ENCODE results near the gene DIPK2B.

DNA sequence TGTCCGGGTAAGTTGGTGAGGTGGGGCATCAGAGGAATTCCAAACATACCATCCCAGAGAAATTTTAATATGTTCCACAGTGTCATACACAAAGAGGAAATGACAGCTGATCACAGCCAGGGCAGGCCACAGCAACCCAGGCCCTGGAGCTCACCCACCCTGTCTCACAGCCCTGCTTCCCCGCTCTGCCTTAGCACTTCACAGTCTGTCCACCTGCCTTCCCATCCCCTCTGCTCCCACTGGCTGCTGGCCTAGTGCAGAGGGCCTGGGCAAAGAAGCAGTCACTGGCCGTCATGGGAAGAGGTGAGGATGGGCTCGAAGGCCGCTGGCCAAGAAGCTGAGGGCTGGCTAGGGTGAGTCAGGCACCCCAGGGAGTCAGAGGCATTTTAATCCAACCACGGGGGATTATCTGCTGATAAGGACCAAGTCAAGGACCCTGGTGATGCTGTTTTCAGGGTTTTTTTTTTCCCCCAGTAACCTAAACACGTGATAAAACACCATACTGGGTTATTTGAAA, 3.1 kb downstream of the NDP start:
- RRBS: no CpG with 5 or more reads among the region's 7 CpGs

- RRBS: no CpG with 5 or more reads among the region's 6 CpGs
These were observed 184.5 kb upstream of the NDP start for GRCh38 chrX:44157658-44158159.

DNA sequence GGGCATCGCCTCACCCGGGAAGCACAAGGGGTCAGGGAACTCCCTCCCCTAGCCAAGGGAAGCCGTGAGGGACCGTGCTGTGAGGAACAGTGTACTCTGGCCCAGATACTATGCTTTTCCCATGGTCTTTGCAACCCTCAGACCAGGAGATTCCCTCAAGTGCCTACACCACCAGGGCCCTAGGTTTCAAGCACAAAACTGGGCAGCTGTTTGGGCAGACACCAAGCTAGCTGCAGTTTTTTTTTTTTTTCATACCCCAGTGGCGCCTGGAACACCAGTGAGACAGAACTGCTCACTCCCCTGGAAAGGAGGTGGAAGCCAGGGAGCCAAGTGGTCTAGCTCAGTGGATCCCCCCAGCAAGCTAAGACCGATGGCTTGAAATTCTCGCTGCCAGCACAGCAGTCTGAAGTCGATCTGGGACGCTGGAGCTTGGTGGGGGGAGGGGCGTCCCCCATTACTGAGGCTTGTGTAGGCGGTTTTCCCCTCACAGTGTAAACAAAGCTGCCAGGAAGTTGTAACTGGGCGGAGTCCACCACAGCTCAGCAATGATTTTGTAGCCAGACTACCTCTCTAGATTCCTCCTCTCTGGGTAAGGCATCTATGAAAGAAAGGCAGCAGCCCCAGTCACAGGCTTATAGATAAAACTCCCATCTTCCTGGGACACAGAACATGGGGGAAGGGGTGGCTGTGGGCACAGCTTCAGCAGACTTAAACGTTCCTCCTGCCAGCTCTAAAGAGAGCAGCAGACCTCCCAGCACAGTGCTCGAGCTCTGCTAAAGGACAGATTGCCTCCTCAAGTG, 90.3 kb downstream of the EFHC2 start:
- RRBS: no CpG with 5 or more reads among the region's 14 CpGs

DNA sequence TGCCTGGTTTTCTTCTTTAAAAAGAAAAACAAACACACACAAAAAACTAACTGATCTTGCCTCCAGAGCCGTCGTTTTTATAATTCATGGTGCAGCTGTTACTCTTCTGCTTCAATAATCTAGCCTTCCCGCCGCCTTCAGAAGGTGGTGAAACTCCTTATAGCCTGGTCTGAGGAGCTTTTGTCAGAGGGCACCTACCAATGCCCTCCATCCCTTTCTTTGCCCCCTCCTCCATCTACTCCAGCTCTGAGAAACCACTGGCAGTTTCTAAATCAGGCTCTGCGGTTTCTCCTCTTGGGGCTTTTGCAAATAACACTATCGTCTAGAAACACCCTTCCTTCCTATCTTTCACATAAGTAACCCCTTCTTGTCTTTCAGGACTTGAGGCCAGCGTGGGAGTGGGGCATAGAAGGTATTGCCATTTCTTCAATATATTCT, 1.1 kb upstream of the EFHC2 start:
- RRBS: no CpG with 5 or more reads among the region's 7 CpGs

- RRBS: no CpG with 5 or more reads among the region's 7 CpGs
These were observed 3.0 kb downstream of the KDM6A start for GRCh38 chrX:44875789-44876605.

- RRBS: no CpG with 5 or more reads among the region's 1 CpG
These were observed 156.6 kb downstream of the KDM6A start for GRCh38 chrX:45029569-45030103.

DNA sequence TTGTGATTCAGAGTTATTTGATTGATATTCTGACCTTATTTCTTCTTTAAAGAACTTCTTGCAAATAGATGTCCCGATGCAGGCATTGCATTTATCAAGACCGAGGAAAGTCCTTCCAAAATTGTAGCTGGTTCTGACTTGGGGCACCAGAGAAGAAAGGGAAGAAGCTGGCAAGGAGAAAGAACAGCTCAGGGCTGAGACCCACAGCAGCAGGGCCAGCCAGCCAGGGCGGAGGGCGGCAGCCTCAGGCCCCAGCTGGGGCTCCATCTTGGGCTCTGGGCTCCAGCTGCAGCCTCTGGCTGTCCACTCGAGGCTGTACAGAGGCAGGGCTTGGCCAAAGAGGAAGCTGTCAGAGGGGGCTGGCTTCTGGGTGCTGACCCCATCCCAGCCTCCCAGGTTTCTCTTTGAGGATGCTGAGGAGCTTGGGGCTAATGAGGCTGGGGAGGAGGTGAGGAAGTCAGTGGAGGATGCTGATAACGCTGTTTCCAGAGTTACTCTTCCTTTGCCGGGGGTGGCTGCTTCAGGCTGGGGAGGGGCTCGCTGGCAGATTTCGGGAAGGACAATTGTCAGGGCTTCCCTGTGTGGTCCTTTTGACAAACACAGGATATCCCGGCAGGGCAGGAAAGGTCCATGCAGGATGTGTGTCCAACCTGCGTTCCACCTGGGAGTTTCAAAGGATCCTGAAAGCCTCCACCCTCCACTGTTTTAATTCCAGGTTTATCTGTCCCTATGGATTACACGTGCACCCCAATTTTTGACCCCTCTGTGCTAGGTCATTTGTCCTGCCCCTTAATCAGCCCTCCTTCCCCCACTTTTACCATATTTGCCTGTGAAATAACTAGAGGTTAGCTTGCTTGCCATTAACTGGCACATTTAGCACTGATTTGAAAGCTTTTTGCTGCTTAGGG, at the start of gene DIPK2B:
Gene DIPK2B, minus strand, starts transcription at position 317 of the 908 bp plus-strand sequence.
- RRBS: 4% methylated on average over 3 of the region's 12 CpGs

DNA sequence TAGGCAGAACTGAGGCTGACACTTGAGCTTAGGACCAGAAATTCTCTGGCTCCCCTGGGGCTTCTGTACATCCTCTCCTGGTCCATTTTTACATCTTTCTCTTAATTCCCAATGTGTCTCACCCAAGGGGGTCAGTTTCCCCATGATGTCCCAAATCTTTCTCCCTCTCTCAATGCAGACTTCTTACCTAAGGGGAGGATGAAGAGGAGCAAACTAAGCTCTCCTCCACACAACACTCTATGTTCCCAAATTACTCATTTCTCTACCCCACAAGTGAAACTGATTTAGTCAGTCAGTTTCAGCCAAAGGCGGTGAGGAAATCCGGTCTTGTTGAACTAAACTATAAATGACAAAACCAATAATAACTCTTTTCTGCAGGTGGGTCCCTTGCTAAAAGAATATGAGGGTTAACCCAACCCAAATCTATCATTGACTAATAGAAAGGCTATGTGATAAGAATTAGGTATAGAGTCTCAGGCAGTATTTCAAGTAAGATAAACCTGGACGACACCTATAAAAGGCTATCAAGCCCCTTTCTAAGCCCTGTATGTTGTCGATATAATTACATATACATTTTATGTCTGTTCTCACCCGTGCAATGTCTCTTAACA, 558.4 kb upstream of the DIPK2B start:
- RRBS: no CpG with 5 or more reads among the region's 5 CpGs

GRCh38 chrX:45809869-45810211, 609.2 kb upstream of the DIPK2B start:
- RRBS: no CpG with 5 or more reads among the region's 3 CpGs

DNA sequence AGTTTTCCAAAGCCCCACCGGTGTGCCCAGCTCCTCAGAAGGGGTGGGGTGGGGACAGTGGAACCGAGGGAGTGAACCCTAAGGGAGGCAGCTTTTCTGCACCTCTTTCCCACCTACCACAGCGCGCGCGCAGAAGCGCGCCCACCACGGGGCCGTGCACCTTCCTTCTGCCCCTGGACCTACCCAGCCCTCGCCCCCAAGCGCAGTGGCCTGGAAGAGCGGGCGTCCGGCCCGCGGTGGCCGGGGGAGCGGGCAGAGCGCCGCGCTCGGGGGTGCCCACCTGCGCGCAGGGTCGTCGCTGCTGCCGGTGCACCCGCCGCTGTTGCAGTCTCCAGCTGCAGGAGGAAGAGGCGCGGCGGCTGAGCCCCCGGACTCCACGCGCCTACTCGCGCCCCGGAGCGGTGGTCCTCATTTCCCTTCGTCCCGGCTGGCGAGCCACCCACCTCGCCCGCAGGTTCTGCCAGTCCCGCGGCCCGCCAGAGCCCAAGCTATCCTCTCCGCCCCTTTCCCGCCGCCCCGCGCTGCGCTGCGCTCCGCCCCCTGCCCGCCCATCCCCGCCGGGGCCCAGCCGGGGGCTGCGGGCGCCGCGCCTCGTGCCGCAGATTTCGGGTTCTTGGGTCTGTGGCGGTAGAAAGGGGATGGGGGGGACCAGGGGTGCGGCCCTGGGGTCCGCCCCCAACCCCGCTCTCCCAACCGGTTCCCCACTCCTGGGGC, 595.9 kb upstream of the KRBOX4 start:
- RRBS: 4% methylated on average over 17 of the region's 72 CpGs

DNA sequence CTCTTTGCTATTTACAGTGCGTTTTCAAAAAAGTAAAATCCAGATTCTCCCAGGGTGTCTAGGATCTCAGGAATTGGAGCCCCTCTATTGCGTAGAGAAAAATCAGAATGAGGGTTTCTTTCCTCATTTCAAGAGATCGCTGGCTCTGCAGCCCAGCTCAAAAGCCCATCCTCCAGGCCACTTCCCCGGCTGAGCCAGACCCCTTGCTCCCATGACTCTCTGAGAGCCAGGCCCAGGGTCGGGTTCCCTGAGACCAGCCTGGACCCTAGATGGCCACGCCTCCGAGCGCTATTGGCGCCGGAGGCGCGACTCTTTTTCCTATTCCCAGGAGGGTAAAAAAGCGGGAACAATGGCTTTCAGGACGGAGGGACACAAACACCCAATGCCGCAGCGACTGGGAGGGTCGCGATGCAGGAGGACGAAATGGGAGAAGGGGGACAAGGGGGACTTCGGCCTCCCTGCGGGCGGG, 524 bp upstream of the KRBOX4 start:
- RRBS: 71% methylated on average over 6 of the region's 22 CpGs

DNA sequence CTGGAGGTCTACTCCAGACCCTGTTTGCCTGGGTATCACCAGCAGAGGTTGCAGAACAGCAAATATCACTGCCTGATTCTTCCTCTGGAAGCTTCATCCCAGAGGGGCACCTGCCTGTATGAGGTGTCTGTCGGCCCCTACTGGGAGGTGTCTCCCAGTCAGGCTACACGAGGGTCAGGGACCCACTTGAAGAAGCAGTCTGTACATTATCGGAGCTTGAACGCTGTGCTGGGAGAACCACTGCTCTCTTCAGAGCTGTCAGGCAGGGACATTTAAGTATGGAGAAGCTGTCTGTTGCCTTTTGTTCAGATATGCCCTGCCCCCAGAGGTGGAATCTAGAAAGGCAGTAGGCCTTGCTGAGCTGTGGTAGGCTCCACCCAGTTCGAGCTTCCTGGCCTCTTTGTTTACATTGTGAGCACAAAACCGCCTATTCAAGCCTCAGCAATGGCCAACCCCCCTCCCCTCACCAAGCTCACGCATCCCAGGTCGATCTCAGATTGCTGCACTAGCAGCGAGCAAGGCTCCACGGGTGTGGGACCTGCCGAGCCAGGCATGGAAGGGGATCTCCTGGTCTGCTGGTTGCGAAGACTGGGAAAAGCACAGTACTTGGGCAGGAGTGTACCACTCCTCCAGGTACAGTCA, 38.7 kb downstream of the KRBOX4 start:
- RRBS: no CpG with 5 or more reads among the region's 12 CpGs

GRCh38 chrX:46628049-46628373, 54.4 kb downstream of the CHST7 start:
- RRBS: no CpG with 5 or more reads among the region's 3 CpGs

DNA sequence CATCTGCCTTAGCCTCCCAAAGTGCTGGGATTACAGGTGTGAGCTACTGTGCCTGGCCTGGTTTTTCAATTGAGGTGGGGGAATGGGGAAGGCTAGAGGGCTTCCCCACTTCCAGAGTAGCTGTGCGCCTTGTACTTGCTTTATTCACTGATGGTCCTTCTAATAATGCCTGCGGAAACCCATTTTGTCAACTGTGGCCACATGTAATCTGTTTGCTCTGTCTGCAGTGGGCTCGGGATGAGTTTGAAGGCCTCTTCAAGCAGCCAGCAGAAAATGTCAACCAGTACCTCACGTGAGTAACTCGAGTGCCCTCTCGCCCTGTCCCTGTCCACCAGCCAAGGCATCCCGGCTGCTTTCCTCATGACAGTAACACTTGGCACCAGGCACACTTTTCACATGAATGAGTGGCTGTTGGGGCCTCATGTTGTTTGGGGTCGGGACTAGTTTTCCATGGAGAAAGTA, 9.1 kb upstream of the CDK16 start:
- RRBS: no CpG with 5 or more reads among the region's 8 CpGs

GRCh38 chrX:47216863-47217399, 1.6 kb upstream of the CDK16 start:
- RRBS: 2% methylated on average over 1 of the region's 10 CpGs

DNA sequence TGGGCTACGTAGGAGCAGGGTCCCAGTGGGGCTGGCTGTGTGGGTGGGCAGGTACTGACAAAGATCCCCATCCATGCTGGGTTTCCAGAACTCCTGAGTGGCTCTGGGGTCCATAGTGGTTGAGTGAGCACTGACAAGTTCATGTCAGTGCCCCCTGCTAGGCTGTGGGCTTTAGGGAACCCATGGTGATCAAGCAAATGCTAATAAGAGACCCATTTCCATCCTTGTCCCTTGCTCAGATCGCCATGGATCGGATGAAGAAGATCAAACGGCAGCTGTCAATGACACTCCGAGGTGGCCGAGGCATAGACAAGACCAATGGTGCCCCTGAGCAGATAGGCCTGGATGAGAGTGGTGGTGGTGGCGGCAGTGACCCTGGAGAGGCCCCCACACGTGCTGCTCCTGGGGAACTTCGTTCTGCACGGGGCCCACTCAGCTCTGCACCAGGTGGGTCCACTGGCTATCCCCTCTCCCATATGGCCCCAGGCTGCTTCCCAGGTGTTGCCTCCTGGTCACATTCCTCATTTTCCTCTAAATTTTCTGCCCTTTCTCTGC, 4.9 kb downstream of the CDK16 start:
- RRBS: no CpG with 5 or more reads among the region's 10 CpGs

DNA sequence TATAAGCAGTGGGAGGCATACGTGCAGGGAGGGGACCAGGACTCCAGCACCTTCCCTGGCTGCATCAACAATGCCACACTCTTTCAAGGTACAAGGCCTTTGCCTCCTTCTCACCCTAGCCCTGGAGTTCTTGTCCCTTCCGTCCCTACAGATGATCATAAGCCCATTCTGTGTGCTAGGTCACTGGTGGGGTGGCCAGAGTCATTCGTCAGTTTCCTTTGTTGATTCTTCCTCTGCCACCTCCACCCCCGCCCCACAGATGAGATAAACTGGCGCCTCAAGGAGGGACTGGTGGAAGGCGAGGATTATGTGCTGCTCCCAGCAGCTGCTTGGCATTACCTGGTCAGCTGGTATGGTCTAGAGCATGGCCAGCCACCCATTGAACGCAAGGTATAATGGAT, 6.3 kb downstream of the USP11 start:
- RRBS: no CpG with 5 or more reads among the region's 7 CpGs

DNA sequence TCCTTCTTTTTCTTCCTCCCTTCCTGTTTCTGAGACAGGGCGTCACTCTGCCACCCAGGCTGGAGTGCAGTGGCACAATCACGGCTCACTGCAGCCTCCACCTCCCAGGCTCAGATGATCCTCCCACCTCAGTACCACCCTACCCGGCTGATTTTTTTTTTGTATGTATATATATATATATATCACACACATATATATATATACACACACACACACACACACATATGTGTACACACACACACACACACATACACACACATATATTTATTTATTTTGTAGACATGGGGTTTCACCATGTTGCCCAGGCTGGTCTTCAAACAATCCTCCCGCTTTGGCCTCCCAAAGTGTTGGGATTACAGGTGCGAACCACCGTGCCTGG, 20.3 kb downstream of the ZNF41 start:
- RRBS: no CpG with 5 or more reads among the region's 6 CpGs

Data from PFSK-1 (cell line).